Colic lymph node (tissue), 1 donor: Measurements from ENCODE around the genes CLDN25 and REXO2.

DNA sequence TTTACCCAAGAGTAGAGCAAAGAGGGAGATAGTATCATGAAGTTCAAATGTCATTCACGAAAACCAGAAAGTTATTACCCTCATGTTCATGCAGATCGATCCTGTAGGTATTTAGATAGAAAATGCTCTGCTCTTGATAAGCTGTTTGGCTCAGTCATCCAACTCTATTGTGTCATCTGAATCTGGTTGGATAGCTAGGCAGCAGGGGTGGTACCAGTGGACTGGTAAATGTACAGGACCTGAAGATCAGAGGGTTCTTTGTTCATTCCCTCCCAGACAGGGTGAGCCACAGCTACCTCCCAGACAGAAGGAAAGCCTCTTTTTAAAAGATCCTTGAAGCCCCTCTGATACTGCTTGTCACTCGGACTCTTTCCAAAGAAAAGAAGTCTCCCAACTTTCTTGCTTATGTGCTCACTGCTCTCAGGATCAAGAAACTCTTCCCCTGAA lies 29.9 kb upstream of the DRD2 start:
- PRO-cap, result no peak

DNA sequence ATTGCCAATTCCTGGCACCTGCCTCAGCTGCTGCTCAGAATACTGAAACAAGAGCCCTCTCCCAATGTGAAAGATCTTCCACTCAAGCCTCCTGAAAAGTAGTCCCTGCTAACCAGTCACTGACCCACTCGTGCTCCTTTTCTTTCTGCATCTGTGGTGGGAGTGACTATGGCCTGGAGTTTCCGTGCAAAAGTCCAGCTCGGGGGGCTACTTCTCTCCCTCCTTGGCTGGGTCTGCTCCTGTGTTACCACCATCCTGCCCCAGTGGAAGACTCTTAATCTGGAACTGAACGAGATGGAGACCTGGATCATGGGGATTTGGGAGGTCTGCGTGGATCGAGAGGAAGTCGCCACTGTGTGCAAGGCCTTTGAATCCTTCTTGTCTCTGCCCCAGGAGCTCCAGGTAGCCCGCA lies at the start of gene CLDN25:
Gene CLDN25 (plus strand): TSS at position 169 of the 412 bp plus-strand sequence.
- PRO-cap, result no peak

GRCh38 chr11:114073200-114074465 lies 14.1 kb downstream of the ZBTB16 start:
- PRO-cap, result bidirectional peak, plus-strand start at chr11:114073605, minus-strand start at chr11:114073548; bidirectional peak, plus-strand start at chr11:114073929, minus-strand start at chr11:114073637

GRCh38 chr11:114081325-114082165 lies 22.0 kb downstream of the ZBTB16 start:
- PRO-cap, result no peak

- PRO-cap, result no peak
Observed at GRCh38 chr11:114086714-114087217, 27.3 kb downstream of the ZBTB16 start.

- PRO-cap, result no peak
Observed at GRCh38 chr11:114132487-114132844, 73.0 kb downstream of the ZBTB16 start.

DNA sequence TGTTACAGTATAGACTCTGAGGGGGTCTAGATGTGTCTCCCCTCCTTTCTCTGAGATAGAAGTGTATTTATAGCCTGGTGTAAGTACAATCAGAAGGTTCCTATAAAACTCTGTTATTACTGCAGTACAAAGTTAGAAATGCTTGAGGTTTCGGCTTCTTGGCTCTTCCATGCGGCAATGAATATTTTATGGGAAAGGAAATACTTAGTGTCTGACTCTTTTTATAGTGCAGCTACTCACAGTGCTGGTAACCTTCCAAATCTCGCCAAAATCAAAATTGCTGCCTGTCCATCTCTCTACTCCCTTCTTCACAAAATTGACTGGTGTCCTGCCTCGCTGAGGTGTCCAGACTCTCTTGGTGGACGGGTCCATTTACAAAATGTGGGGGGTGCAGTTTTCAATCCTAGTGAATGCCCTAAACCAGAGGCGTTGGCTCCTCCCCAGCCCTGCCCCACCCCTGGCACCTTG lies 73.4 kb downstream of the ZBTB16 start:
- PRO-cap, result no peak

- PRO-cap, result no peak
Observed at GRCh38 chr11:114155030-114155604, 95.6 kb downstream of the ZBTB16 start.

GRCh38 chr11:114172165-114172967 lies 112.9 kb downstream of the ZBTB16 start:
- PRO-cap, result bidirectional peak, plus-strand start at chr11:114172340, minus-strand start at chr11:114172326; bidirectional peak, plus-strand start at chr11:114172683, minus-strand start at chr11:114172747

DNA sequence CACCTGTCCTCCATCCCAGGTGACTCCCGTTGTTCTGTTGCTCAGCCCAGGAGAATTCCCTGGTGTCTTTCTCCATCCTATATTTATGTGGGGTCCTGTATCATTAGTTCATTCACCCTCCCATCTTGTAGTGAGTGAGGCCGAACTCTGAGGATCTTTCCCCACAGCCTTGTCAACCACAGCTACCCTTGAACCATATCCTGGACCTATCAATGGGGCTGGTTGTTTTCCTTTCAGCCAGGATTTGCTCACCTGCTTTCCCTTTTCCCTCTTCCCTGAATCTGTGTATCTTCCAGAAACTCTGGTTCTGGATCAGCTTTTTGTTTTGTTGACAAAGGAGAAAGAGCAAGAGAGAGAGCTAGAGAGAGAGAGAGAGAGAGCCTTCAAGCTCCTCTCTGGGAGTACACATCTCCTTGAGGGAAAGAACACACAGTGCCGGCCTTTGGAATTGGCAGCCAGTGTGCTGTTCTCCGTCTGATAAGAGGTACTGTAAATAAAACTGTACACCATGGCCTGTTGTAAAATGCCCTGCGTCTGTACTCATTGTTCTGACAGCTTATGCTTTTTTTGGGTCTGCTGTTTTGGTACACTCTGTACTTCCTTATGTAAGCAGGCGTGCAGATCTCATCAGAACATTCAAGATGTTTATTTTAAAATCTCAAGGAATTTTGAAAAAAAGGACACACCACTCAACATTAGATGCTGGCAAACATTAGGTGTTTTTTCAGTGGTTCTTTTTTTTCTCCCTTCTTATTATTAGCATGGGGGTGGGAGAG lies 117.1 kb upstream of the NNMT start:
- PRO-cap, result bidirectional peak, plus-strand start outside the sequence, minus-strand start at position 476 of the sequence

GRCh38 chr11:114254846-114255388 lies 41.3 kb upstream of the NNMT start:
- PRO-cap, result no peak

- PRO-cap, result no peak
Observed at GRCh38 chr11:114318871-114319309, 22.7 kb downstream of the NNMT start.

DNA sequence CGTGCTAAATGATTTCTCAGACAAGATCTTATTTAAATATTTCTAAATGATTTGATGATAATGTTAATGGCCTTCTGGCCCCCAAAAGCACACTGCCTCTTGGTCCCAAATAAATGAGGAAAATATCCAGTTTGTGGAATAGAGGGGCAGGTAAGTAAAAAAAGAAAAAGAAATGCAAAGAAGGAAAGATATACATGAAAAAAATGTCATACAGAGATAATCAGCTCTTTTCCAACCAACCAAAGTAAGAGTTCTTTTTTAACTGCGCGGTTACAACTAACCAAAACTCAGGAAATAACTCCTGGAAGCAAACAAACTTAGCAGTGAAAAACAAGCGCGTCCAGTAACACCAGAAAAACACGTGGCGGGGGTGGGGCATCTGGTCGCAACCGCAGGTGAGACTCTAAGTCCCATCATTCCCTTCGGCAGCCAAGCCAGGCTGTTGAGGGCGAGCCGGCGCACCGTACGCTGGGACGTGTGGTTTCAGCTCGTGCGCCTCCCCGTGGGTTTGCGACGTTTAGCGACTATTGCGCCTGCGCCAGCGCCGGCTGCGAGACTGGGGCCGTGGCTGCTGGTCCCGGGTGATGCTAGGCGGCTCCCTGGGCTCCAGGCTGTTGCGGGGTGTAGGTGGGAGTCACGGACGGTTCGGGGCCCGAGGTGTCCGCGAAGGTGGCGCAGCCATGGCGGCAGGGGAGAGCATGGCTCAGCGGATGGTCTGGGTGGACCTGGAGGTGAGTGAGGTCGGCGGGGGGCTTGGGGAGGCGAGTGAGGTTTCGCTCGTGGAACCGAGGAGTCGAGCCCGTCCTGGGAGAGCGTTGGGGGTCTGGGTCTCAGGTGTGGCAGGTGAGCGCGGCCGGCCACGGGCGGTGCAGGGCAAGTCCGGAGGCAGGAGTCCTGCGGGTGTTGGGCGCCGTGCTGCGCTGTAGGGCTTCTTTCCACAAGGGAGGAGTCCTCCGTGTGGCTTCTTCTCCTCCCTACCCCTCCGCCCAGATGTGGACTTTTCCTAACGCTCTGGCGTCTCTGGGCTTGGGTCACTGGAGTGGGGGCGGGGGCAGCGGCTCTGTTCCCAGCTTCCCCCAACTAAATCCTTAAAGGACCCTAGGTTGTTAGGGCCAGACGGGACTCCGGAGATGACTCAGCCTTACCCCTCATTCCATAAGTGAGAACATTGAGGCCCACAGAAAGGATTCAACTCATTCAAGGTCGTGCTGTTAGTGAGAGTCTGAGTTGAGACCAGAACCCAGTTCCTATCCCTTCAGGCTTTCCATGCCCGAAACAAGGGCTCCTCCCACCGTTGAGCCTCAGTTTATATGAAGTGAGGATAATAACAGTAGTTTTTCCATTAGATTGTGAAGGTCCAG lies at the start of gene REXO2:
Gene REXO2 (plus strand): TSS at position 523 of the 1,361 bp plus-strand sequence.
- PRO-cap, result bidirectional peak, plus-strand start at position 553 of the sequence, minus-strand start at position 359 of the sequence; bidirectional peak, plus-strand start at position 1,214 of the sequence, minus-strand start at position 992 of the sequence

DNA sequence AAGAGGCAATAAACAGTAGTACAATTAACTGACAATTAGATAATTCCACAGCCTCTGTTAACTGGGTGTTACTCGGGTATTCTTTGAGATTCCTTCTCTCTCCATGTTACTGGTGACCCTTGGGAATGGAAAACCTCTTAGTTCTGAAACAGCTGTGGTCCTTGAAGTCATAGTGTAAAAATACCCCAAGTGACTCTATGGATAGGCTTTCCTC lies 187 bp upstream of the NXPE1 start:
- PRO-cap, result no peak

- PRO-cap, result no peak
Observed at GRCh38 chr11:114650286-114651134, 27.8 kb upstream of the NXPE2 start.

- PRO-cap, result no peak
Observed at GRCh38 chr11:114891883-114892339, 213.6 kb downstream of the NXPE2 start.

DNA sequence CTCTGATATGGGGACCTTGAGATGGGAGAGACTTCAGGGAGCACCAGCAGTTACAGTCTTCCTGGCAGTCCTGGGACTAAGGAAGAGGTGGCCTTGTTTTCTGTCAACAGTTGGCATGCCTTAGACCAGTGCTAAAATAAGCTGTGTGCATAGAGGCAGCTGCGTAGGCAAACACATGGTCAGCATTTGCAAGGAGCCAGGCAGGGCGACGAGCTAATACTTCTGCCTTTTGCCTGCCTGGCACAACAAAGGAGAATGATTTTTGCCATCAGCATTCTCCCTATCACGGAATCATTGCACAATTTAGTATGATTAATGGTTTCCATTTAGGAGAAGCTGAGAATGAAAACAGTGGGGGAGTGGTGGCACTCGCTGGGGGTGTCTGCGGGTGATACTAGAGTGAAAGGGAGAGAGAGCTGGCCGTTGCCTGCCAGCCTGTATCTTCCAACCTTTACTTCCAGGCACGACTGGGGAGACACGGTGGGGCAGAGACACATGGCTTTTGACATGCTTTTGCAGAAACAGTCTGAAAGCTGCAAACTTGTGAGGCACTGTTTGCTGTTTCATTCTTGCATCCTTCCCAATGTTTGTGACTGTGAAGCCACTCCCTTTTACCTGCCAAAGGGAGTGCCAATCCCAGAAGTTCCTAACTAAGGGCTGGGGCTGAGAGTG lies 335.9 kb downstream of the CADM1 start:
- PRO-cap, result no peak

DNA sequence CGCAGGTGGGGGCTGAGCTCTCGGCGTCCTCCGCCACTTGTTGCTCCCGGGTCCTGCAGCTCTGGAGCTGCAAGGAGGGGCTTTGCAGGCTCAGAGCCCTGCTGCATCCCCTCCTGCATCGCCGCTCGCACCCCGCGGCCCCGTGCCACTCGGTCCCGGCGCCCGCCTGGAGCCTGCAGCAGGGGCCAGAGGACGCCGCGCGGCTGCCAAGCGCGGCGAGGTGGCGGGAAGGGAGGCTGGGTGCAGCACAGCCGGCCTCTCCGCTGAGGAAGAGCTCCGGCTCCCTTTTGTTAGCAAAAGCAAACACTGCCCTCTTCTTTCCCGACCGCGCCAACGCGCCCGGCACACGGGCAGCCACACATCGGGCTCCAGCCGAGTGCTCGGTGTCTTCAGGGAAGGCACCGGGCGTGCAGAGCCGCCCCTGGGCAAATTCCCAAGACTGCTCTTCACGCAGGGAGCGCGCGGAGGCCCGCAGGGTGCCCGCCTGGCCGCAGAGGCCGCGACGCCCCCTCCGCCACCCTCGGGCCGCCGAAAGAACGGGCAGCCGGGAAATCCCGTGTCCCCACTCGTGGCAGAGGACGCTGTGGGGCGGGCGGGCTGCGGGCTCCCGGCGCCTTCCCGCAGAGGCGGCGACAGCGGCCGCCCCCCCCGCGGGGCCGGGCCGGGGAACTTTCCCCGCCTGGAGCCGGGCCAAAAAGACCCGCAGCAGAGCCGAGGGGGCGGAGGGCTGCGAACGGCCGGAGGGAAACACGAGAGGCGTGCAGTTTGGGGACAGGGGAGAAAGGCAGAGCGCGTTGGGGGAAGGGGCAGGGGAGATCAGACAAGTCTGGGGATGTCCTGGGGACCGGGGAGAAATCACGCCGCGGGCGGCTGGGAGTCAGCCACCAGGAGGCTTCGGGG lies 1.0 kb downstream of the CADM1 start:
- PRO-cap, result no peak

- PRO-cap, result bidirectional peak, plus-strand start at chr11:115504673, minus-strand start at chr11:115504415
Observed at GRCh38 chr11:115504541-115505253, 482 bp upstream of the CADM1 start.

DNA sequence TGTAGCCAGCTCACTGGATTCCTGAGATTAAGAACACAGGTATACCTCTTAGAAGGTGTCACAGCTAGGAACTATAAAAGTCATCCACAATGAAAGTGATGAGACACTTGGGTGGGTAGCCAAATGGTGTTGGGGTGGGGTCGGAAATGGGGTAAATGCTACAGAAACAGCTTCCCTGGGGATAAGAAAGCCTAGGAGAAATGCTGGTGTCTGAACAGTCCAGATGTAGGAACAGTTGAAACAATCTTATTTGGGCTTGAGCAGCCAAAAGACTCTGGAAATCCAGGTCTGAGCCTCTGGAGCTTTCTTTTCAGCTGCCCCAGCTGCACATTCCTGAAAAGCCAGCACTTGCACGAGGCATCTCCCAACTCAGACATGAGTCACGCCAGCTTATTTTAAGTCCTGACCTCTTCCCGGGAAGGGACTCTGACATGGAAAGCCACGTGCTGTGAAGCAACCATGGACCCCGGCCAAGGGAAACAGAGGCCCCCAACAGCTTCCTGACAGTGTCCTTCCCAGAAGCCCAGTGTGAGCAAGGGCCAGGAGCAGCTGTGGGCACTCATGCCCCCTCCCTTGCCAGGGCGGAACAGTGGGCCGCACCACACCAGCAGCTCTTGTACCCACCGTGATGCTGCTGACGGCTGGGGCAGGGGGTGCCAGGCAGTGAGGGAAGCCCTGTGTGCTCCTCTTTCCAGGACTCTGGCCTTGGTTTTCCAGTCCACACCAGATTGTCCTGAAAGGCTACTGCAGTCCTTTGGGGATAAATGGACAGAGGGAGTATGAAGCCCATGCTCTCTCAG lies 118.7 kb upstream of the CADM1 start:
- PRO-cap, result no peak